Sternocleidomastoid (tissue), 1 donor: ENCODE results near the gene RBMS3.

DNA sequence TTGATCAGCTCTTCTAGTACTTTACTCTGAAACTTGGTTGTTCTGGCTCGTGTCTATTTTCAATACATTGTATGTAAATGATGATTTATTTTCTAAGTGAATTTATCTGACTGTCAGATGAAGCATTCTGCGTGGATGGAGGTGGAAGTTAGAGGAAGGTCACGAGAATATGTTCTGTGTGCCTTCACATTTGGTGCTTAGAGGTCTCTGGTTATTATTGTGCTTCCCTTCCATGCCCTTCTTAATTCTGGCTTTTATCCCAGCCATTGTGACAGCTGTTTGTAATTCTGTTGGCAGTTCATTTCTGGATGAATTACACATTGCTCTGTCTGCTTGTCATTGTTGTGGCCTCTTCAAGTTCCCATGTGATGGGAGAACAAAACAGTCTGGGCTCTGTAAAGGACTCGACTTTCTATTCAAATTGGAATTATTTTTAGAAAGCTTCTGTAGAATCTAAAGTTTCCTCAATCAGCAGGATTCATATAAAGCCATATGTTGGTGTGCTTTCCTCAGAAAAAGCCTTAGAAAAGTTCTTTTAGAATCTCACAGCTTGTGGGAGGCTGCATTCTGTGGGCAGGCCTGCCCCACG is 397.3 kb upstream of the AZI2 start:
- PRO-cap = no peak

GRCh38 chr3:29280553-29281248 is at the start of gene RBMS3:
TSS of gene RBMS3 (plus strand) at chr3:29281071.
- PRO-cap = bidirectional peak, plus-strand start at chr3:29281071, minus-strand start at chr3:29280899

DNA sequence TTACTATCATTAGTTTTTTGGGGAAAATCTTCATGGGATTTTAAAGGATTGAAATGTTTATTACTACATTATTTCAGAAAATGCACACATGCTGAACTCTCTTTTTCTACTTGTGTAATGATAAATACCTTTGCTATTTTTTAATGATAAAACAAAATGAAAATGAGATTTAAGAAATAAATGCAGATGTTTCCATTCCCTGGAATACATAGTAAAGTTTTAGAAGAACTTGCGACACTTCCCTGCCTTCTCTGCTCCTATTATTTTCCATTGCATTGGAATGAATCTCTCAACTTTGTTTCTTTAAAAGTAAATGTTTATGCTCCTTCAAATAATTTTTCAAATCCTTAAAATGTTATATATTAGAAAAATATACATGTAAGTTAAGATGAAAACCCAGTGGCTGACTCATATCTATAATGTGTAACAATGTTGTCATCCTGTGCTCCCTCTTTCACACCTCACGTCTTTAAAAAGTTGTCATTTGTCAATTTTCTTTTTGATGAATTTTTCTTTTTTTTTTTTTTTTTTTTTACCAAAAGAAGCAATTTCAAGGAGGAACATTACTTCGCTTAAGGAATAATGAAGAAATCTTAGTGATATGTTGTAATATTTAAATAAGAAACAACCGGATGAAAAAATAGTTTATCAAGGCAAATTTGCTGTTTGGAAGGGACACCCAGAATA is 3.6 kb downstream of the RBMS3 start:
- PRO-cap = no peak

DNA sequence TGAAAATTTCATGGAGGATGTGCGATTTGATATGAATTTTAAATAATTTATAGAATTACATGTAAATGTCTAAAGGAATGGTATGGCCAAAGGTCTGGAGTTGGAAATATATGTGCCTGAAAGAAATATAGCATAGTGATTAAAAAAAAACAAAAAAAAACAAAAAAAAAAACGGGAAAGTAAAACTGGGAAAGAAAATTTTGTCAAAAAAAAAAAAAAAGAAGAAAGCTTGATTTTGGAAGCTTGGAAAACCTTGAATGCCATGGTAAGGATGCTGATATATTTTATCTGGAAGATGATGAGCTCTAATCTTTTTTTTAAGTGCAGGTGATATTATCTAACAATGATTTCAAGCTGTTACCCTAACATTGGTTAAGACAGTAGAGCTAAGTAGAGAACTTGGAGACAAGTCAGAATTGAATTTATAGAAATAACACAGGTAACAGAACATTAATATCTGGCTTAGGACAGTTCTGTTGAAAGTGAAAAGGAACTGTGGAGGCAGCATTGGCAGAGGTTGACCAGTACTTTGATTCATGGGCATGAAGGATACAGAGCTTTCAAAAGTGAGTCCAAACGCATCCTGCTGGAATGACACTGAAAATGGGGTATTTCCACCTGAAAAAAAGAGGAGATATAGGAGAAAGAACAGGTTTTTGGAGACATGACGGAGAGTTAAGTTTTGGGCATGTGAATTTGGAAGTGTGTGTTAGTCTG is 27.9 kb downstream of the RBMS3 start:
- PRO-cap = no peak

- PRO-cap = no peak
Observed at GRCh38 chr3:29515594-29516172, 234.8 kb downstream of the RBMS3 start.

- PRO-cap = no peak
Observed at GRCh38 chr3:29694888-29695270, 414.0 kb downstream of the RBMS3 start.

DNA sequence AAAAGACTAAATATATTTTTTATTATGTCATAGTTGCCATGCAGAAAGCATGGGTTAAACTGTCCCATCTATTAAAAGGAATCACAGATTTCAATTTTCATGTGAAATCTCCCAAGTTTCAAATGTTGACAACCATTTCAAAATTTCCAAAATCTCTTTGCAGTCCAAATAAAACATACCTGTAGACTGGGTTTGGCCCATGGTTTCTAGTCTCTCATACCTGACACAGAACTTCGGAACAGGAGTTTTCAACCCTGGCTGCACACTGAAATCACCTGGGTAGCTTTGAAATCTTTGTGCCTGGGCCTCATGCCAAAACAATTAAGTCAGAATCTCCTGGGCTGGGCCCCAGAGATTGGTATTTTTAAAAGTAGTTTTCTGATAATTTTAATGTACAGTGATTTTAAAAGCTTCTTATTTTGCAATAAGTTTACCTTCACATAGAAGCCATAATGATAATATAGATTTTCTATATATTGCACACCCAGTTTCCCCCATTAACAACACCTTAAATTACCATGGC is 476.5 kb downstream of the RBMS3 start:
- PRO-cap = no peak

- PRO-cap = no peak
Observed at GRCh38 chr3:30519055-30519283, 87.4 kb upstream of the TGFBR2 start.

DNA sequence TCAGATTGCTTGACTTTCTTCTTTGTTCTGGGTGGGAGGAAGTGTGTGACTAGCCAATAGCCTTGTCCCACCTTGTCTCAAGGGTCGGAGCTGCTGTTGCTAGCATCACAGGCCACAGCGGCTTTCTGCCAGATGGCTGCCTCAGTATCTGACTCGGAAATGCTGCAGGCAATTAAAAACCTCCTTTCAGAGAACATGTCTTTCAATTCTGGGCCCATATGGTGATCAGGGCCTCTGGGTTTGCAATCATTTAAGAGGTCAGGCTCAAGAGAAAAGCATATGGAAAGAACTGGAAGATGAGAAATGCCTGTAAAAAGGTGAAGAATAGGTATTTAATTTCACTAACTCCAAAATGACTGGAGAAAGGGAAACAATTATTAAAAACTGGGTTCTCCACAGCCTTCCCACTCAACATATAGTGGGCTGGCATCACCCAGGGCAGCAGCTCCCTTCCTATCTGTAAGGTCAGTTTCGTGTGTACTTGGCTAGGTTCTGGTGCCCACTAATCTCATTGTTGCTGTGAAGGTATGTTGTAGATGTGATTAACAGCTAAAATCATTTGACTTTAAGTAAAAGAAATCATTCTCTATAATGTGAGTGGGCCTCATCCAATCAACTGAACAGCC is 32.5 kb downstream of the TGFBR2 start:
- PRO-cap = no peak

DNA sequence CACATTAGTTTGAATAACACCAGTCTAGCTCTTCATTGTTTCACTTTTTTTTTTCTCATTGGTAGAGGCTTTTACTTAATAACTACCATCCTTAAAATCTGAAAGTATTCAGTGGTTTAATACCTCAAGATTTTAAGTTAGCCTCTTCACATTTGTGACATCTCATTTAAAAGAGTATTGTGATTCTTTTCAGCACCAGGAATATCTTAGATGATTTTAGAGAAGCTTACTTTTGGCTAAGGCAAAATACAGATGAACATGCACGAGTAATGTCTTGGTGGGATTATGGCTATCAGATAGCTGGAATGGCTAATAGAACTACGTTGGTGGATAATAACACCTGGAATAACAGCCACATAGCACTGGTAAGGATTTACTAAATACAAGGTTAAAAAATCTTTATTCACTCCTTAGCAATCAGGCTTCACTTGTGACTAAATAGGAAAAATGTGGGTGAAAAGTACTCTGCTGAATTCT is 92.0 kb downstream of the STT3B start:
- PRO-cap = no peak

DNA sequence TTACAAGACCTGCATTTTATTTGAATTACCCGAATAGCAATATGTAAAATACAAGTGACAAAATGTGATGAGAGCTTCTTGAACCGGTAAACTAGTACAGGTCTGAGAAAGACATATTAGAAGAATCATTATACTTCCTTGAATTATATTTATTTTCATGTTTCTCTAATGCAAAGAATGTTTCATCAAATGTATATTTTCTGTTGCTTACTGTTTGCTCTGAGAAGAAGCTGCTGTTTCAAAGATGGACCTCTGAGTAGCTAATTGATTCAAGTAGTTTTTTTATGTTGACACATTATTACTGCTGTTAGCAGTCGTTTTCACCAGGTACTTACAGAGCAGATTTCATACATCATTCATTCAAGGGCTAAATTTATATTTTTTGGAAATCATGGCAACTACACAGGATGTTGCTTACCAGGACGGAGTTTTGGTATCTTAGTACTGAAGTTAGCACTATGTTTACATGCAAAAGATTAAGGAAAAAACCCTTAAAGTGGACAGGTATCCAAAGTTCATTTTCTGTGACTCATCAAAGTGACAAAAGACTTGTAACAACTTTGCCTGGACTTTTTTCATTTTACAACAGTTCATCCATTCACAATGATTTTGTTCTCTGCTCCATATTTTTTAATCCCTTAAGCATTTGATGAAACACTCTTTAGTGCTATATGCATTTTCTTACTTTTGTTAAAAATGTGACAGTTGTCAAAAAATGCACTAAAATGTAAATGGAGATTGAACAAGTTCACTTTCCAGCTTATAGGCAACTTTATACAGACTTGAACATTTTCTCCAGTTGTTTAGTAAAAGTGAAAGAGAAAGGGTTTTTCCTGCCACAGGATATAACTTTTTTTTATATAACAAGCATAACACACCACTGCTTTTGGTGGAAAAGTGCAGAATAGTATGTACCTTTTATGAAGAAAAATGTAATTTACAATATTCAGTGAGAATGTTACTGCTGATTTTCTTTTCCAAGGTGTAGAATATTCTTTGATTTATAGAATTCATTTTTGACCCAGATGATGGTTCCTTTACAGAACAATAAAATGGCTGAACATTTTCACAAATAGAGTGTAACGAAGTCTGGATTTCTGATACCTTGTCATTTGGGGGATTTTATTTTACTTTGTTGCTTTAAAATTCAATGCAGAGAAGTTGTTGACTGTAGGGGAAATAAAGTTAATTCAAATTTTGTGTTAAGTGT is 104.1 kb downstream of the STT3B start:
- PRO-cap = no peak

DNA sequence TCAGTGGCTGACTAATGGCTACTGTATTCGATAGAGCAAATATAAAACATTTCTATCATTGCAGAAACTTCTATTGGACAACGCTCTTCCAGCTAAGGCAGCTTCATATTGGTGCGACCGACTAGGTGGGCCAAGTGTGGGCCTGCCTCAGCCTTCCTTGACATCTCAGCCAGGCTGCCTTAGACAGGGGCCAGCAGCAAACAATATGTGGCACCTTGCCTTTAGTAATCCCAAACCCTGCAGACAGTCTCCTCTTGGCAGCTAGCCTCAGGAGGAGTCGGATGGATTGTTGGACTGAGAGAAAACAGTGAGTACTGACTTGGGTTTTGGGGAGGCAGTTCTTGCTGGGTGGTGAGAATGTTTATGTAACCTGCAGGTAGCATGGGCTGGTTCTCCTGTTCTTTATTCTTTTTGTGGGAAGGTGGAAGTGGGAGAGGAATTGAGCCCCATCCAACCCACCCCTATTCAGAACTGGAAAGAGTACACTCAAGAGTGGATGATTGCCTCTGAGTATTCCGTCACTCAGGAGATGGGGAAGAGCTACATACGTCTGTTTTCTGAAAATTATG is 47.1 kb downstream of the GPD1L start:
- PRO-cap = no peak

GRCh38 chr3:32283269-32283768 is 44.8 kb downstream of the CMTM8 start:
- PRO-cap = no peak

GRCh38 chr3:32457856-32458625 is 44.6 kb downstream of the CMTM6 start:
- PRO-cap = no peak

GRCh38 chr3:32482118-32483298 is 20.1 kb downstream of the CMTM6 start:
- PRO-cap = no peak

- PRO-cap = unidirectional peak, plus-strand start at chr3:32484695
Observed at GRCh38 chr3:32484306-32485034, 18.2 kb downstream of the CMTM6 start.

DNA sequence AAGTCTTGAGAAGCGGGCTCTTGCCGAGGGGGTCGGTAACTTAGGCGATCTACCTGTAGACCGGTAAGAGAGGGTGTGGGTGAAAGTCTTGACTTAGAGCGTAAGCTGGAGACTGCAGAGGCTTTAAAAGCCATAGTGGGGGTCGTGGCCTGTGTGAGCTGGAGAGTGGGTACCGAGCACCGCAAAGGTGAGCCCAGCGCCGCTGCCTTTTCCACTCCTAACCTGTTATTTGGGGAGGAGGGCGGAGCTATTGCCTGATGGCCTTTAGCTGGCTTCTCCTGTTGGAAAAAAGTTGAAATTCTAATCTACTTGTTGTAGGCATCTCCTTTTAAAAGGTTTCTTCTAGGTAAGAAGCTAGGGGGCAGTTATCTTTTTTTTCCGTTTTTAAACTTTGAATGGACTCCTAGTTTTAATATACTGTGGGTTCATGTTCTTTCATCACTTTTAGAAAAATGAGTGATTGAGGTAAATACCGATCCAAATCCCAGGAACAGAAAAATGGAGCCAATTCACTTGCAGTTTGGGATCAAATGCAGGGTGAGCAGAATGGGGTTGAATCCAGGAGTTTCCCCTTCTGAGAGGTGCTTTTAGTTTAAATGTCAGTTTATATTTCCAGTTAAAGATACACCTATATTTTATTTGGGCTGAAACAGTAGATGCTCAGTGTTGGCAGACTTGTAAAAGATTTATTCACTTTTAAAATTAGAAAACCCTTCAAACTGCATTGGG is 2.4 kb downstream of the TRIM71 start:
- PRO-cap = unidirectional peak, minus-strand start at position 224 of the sequence

GRCh38 chr3:32821531-32822181 is 3.9 kb downstream of the TRIM71 start:
- PRO-cap = no peak

GRCh38 chr3:33113546-33113647 is 417 bp upstream of the CRTAP start:
- PRO-cap = no peak

DNA sequence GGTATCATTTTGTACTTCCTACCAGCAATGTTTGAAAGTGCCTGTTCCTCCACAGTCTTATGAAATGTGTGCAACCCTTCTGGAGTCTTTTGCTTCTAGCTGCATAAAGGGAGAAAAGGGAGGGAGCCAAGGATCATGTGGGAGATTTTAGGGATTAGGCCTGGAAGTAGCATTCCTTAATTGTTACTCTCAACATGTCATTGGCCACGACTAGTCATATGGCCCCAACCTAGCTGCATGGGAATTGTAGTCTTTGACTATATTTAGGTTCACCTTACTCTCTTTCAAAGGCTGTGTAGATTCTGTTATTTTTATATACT is 14.9 kb downstream of the CRTAP start:
- PRO-cap = no peak